Aortic smooth muscle cell (primary cell): ENCODE measurements around the genes HCN3, RIT1 and MEX3A.

DNA sequence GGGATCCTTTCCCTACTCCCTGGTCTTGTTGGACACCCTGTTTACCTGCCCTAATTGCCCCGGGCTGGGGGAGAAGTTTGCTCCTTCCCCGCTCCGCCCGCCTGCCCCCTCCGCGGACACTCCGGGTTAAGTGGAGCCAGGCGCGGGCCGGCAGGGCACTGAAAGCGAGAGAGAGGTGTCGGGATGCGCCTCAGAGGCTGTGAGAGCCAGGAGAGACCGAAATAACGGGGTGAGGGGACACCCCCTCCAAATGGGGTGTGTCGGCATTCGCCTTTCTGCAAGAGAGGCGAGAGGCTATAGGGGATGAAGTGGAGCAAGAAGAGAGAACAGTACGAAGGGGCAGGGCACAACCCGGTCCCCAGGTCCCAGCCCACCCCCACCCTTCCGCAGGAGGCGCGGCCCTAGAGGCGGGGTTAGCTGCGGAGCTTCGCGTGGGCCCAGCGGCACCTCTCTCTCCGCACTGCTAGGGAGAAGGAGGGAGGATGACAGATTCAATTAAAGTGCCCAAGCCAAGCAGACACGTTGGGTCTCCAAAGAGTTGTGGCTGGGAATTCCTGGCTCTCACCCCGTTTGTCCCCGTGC, 3.8 kb downstream of the EFNA3 start:
- RRBS = 5% methylated on average over 7 of the region's 32 CpGs

GRCh38 chr1:155120060-155120817, 7.4 kb upstream of the EFNA1 start:
- RRBS = no CpG with 5 or more reads among the region's 13 CpGs

DNA sequence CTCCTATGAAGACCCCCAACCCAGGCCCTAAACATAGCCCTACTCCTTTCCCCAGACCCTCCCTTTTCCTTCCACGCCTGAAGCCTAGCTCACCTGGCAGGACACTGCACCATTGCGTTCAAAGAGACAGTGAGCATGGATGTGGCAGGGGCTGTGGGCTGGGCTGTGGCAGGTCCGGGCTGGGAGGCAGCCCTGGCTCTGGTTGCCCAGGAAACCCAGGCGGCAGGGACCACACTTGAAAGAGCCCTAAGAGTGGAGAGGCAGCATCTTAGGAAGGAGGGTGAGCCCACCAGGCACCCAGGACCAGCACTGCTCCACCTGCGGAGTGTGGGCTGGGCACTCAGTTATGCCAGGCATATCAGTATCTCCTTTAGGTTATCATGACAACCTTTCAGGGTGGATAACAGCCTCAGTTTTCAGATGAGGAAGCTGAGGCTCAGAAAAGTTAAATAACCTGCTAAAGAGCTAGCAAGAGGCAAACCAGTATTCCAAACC, 6.3 kb downstream of the THBS3 start:
- RRBS = no CpG with 5 or more reads among the region's 5 CpGs

DNA sequence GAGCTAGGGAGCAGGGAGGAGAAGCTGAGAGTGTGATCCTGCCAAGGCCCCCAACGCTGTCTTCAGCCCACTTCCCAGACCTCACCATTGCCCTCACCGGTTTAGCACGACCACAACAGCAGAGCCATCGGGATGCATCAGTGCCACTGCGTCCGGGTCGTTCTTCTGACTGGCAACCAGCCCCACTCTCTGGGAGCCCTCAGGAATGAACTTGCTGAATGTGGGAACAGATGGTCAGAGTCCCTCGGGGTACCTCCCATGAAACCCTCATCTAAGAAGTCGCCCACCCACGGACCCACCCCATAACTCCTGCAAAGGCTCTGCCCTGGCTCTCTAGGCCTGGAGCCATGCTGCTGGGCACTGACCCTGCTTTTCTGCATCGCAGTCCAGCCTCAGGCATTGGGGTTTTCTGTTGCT, 6.0 kb downstream of the MTX1 start:
- RRBS = 87% methylated on average over 5 of the region's 11 CpGs

GRCh38 chr1:155244425-155245343, 3.6 kb upstream of the GBA1 start:
- RRBS = under 1% methylated on average over 4 of the region's 53 CpGs

- RRBS = no CpG with 5 or more reads among the region's 26 CpGs
These were observed 6.6 kb upstream of the GBA1 start for GRCh38 chr1:155247318-155248369.

GRCh38 chr1:155261178-155261728, 907 bp downstream of the SCAMP3 start:
- RRBS = 4% methylated on average over 5 of the region's 5 CpGs

- RRBS = under 1% methylated on average over 18 of the region's 73 CpGs
These were observed at the start of gene HCN3 for GRCh38 chr1:155276909-155277931. Gene HCN3, plus strand, starts transcription at chr1:155277463.

GRCh38 chr1:155317616-155318440, 2.9 kb upstream of the RUSC1 start:
- RRBS = no CpG with 5 or more reads among the region's 11 CpGs

GRCh38 chr1:155716992-155717520, 28.2 kb downstream of the DAP3 start:
- RRBS = no CpG with 5 or more reads among the region's 8 CpGs

- RRBS = 3% methylated on average over 7 of the region's 34 CpGs
These were observed 797 bp downstream of the SYT11 start for GRCh38 chr1:155859931-155860797.

- RRBS = under 1% methylated on average over 12 of the region's 44 CpGs
These were observed at the start of gene RIT1 for GRCh38 chr1:155910587-155911767. Gene RIT1, minus strand, starts transcription at chr1:155911349.

DNA sequence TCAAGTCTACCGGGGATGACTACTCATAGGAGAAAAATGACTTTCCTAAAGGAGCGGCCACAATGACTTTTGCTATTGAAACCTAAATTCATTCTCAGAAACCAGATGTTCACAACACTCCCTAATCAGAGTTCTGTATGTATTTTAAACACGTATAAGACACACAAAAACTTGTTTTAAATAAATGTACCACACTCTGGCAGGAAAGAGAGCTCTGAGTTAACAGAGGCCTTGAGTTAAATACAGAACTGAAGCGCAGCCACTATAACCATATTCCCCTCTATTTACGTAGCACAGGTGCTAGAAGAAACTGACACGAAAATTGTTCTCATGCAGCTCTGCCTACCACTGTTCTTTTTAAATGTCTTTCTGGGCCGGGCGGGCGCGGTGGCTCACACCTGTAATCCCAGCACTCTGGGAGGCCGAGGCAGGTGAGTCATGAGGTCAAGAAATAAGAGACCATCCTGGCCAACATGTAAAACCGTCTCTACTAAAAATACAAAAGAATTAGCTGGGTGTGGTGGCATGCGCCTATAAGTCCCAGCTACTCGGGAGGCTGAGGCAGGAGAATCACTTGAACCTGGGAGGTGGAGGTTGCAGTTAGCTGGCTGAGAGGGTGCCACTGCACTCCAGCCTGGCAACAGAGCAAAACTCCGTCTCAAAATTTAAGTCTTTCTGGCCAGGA, 761 bp upstream of the RIT1 start:
- RRBS = no CpG with 5 or more reads among the region's 15 CpGs

DNA sequence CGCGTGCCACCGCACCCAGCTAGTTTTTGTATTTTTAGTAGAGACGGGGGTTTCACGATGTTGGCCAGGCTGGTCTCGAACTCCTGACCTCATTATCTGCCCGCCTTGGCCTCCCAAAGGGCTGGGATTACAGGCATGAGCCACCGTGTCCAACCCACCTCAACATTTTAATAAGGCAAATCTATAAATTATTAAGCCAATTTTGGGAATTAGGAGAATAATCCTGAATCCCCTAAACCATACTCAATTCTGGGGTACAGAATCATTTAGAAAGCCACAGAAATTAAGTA, 11.1 kb upstream of the RIT1 start:
- RRBS = no CpG with 5 or more reads among the region's 8 CpGs

DNA sequence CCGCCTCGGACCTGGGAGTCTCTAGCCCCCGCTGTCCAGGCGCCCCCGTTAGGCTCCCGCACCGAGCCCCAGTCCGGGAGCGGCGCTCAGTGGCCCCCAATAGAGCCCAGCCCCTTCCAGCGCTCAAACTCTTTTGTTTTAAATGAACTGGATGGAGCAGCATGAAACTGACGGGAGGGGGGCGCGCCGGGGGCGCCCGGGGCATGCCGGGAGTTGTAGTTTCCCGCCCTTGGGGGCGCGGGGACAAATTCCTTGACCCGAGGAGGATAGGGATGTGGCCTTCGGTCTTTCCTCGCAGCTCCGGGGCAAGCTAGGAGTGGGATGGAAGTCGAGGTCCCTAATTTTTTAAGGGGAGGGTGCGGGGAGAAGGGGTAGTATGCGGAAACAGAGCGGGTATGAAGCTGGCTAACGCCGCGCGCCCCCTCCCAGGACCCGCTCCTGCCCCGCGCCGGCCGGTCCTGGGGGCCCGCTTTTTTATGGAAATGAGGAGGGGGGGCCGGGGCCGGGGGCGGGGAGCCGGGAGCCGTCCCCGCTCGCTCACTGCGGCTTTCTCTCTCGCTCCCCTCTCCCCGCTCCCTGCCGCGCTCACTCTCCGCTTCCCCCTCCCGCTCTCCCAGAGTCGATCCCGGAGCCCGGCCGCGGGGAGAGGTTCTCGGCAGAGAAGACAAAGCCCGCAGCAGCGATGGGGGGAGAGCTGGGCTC, at the start of gene MEX3A:
Gene MEX3A, minus strand, starts transcription at position 135 of the 702 bp plus-strand sequence.
- RRBS = 2% methylated on average over 25 of the region's 61 CpGs

DNA sequence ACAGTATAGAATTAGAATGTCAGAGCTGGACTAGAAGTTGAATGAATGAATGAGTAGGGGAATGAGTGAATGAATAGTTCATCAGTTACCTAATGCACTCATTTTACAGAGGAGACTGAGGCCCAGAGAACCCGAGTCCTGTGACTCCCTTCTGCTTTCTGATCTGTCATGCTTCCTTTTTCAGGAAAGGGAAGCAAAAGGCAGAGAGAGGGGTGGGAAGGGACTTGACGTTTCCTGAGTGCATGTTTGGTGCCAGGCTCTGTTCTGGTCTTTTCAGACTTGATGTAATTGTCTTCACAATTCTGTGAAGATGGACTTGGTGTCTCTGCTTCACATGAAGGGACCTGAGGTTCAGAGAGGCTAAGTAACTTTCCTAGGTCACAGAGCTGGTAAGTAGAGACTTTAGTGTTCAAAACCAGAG, 7.9 kb upstream of the MEX3A start:
- RRBS = no CpG with 5 or more reads among the region's 2 CpGs

DNA sequence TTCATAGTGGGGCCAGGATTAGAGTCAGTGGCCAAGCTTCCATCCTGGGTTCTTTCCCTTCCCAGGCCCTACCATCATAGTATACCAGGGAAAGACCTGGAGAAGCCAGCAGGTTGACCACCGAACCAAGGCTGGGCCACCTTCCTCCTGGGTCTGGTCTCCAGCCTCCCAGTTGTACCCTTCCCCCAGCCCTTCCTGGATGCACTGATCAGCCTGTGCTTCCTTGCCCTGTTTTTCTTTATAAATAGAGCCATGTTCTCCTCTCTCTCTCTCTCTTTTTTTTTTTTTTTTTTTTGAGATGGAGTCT, 18.0 kb downstream of the LMNA start:
- RRBS = no CpG with 5 or more reads among the region's 1 CpG

GRCh38 chr1:156146312-156147217, 6.8 kb upstream of the SEMA4A start:
- RRBS = no CpG with 5 or more reads among the region's 14 CpGs

- RRBS = no CpG with 5 or more reads among the region's 29 CpGs
These were observed 3.8 kb upstream of the SEMA4A start for GRCh38 chr1:156149065-156150413.

GRCh38 chr1:156160694-156161933, 7.7 kb downstream of the SEMA4A start:
- RRBS = 0% methylated on average over 3 of the region's 60 CpGs